HT1080 (cell line): ENCODE measurements around the genes SREBF1, MIEF2 and TOP3A.

GRCh38 chr17:17836457-17837277 is at the start of gene SREBF1:
TSS of gene SREBF1 (minus strand) at chr17:17836986.
RAMPAGE:
- cytosol, long total RNA = no peak
- long total RNA = no peak
- nucleus, long total RNA = no peak

DNA sequence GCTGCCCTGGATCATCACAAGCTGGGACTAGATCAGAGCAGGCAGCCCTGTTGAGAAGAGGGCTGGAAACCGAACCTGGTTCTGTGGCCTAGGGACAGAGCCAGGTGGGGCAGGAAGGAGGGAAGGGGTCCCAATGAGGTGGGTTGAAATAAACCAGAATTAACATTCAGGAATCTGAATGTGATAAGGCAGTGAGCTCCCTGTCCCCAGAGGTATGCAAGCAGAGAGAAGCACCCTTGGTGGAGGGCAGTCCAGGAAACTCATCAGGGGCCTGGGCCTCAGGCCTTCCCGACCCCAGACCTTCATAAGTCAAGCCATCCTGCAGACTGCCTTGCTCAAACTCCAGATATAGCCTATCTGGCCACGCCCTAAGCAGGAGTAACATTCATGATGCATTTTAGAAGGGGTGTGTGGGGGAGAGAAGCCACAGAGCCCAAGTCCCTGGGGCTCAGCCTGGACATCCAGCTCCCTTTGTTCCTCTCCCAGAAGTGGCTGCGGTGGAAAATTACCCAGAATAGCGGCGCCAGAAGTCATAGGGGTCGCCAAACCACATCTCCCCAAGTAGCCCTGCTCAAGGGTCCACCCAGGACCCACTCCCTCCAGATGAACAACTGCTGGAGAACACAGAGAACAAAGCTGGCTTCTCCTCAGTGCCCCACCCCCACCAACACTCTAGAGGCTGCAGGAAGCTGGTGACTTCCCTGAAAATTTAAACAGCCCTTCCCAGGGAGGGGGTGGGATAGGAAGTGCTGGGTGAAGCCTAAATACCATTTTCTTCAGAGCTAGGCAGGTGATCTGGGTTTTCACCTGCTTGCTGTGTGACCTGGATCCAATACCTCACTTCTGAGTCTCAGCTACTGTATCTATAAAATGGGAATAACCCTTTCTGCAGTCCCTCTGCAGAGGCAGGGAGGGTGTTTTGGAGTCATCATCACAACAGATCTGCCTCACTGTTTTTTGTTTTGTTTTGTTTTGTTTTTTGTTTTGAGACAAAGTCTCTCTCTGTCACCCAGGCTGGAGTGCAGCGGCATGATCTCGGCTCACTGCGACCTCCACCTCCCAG is 1.4 kb upstream of the SREBF1 start:
RAMPAGE:
- cytosol, long total RNA = no peak
- long total RNA = no peak
- nucleus, long total RNA = no peak

GRCh38 chr17:17943603-17944284 is 28.5 kb downstream of the TOM1L2 start:
RAMPAGE:
- cytosol, long total RNA = no peak
- long total RNA = no peak
- nucleus, long total RNA = no peak

GRCh38 chr17:17971241-17972173 is 693 bp downstream of the TOM1L2 start:
RAMPAGE:
- cytosol, long total RNA = no peak
- long total RNA = no peak
- nucleus, long total RNA = no peak

DNA sequence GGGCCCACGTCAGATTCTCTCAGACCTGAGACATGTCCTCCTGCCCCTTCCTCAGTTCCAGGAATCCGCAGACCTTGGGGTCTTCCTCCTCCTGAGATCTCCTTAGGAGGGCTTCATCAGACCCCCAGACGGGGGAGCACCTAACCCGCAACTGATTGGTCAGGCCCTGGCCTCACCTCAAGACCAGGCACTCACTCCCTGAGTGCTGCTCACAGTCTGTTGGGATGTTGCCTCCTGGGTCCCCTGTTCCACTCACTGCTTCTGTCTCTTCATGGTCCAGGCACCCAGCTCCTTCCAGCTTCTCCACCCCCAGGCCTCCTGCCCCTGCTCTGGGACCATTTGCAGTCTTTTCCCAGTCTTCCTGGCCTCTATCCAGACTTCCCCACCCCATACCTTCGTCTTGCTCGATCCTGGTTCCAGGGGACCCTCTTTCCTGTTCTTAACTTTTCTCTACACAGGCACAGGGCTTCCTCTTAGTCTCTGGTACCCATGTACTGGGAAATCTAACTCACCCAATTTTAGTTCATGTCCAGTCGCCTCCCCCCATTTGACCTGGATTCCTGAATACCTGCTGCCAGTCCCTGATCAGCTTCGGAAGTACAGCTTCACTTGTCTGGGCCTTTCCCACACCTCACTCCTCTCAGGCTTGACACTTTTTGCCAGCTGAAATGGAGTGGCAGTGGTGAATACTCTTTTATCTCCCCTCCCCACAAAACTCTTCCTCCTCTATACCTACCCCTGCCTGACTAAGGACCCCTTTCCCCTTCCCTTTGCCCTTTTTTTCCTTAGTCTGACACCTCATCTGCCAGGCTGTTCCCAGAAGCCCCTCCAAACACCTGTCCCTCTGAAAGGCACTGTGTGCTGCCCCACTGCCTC is 1.4 kb downstream of the GID4 start:
RAMPAGE:
- cytosol, long total RNA = no peak
- long total RNA = no peak
- nucleus, long total RNA = no peak

RAMPAGE:
- cytosol, long total RNA = no peak
- long total RNA = no peak
- nucleus, long total RNA = no peak
These were observed 1.2 kb upstream of the ALKBH5 start for GRCh38 chr17:18182508-18182704.

DNA sequence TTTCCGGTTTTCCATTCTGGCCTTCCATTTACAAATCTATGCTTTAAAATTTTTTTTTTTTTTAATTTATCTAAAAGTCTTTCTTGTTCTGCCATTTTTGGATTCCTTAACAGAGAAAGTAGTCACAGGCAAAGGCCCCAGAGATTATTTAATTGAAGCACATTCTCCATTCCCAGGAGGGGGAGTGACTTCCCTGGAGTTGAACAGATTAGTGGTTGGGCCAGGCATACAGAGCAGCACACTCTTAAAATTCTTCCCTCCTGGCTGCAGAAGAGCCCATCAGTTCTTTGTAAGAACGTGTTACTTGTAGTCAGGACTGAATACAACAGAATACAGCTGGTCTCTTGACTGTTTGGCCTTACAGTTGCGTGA is 1.7 kb downstream of the ALKBH5 start:
RAMPAGE:
- cytosol, long total RNA = no peak
- long total RNA = no peak
- nucleus, long total RNA = no peak

DNA sequence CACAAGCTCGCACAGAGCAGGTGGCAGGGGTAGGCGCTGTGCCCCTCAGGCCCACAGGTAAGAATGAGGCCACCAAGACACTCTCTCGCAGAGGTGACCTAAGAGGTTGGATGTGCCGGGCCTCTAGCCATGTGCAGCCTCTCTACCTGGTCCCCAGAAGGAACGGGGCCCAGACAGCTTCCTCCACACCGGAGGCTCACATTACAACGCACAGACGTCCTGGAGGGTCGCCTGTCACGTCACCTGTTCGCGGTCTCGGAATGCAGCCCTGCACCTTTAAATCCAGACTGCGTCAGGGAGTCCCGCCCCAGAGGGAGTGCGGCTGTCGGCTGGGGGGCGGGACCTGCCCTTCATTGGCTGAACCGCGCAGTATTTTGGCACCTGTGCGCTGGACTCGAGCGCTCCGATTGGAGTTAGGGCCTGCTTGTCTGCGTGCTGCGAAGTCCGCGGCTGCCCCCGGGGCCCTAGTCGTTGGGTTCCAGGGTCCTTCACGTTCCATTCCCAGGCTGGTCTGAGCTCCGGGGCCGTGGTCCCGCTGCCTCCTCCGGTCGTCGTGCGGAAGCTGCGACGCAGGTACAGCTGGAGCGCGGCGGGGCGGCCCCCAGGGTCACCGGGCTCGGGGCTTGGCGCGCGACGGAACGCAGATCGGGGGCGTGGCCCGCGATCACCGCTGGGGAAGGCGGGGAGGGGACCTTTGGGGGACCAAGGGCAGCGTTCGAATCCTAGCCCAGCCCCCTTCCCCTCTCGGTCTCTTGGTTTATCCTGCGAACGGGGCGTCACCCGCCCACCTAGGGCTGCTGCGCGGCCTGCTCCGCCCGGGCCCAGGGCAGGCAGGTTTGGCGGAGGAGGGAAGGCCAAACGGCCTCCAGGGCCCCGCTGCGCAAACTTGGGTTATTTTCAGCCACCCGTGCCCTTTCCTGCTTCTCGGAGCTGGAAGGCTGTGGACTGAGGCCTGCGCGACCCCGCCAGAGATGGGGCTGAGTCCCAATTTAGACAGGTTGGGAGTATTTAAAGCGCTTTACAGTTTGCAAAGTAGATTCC is at the start of gene MIEF2:
Gene MIEF2 (plus strand): TSS at position 498 of the 1,041 bp plus-strand sequence.
RAMPAGE:
- cytosol, long total RNA = no peak
- long total RNA = no peak
- nucleus, long total RNA = no peak

DNA sequence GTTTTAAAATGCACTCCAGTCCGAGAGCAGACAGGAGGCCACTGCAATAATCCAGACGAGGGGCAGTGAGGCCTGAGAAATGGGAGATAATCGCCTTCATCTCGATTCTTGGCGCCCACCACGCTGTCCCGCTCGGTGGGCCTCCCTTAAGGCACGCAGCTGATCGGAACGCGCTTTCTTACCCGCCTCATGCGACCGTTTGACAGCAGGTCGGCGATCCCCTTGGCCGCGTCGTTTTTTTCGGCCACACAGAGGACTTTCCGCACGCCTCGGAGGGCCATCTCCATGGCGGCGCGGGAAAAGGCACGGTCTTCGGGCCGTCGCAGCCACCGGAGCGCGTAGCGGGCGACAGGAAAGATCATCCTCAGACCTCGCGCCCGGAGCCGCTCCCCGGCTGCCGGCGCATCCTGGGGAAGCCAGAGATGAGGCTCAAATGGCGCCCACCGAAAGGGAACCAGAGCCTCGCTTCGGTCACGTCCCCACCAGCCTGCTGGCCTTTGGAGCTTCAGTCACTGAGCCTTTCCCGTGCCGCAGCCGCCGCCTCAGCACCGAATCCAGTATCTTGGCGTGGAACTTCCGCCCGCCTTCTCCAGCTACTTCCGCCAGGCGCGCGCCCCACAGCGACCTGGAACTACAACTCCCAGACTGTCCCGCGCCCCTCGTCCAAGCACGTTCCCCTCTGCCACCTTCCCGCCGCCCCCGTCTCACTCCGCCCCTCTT is at the start of gene TOP3A:
Gene TOP3A (minus strand): TSS at position 578 of the 720 bp plus-strand sequence.
RAMPAGE:
- cytosol, long total RNA = start-site peak on the minus strand centred at position 555 of the sequence, 39 bp wide, 38 and 109 reads in 2 replicates
- long total RNA = start-site peak on the minus strand centred at position 529 of the sequence, 28 bp wide, 47 reads
- nucleus, long total RNA = no peak

DNA sequence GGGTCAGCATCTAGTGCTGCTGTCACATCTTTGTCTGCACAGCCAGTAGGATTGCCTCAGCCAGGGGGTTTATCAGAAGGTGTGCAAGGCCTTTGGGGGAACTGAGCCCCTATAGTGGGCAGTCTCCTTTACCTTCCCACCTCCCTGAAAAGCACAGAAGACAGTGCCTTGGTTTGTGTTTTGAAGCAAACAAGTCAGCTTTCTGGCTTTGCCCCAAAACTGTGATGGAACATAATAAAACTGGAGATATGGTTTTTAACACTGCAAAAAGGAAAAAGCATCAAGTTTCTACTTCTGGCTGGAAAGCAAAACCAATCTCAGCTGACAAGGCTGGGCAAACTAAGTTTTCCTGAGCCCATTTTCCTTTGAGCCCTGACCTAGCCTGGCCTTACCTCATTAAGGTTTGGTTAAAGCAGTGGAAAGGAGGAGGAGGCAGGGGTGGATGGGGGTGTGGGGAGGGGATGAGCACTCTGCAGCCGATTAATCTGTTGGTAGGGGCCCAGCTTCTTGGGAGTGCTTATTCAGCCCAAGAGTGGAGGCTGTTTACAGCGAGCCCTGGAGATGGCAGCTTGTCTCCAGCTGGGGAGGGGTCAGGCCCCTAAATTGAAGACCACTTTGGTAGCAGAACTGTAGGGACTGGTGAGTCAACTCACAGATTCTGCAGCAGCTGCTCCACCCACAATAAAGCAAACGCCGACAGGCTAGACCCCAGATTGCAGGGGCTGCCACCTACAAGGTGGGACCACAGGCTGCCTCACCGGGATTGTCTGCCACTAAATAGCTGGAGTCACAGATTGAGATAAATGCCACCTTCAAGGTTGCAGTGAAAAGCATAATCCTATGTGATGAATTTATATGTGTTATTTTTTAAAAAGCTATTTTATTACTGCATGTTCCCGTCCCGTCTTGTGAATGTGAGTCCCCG is 12.0 kb downstream of the SMCR8 start:
RAMPAGE:
- cytosol, long total RNA = no peak
- long total RNA = no peak
- nucleus, long total RNA = no peak

DNA sequence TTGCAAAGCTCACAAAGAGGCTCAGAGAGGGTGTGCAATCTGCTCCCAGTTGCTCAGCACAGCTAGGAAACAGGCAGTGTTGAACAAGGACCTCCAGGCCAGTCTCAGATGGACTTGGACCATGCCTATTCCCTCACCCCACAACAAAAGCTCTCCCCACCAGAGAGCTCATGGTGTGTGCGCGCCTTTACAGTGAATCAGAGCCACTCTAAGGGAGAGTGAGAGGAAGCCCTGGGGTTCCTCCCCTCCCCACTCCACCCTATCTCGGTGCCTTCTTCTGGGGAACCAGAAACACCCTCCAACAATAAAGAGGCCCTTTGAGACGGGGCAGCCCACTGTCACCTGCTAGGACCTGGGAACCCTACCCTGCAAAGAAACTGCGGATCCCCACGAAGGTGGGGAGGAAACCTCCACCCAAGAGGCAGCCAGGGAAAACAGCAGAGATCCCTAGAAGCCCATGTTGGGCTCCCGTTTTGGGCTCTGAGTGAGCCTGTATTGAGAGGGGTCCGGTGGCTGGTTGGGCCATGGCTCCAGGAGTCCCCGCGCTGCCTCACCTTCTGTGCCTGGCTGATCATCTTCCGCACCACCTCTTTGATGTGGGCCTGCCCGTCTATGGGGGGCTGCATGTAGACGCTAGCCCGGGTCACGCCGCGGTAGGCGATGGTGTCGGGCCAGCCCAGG is 1.5 kb downstream of the FAM83G start:
RAMPAGE:
- cytosol, long total RNA = no peak
- long total RNA = no peak
- nucleus, long total RNA = no peak

RAMPAGE:
- cytosol, long total RNA = no peak
- long total RNA = start-site peak on the minus strand at chr17:19064130-19064136, 18 reads
- nucleus, long total RNA = no peak
These were observed 16.8 kb upstream of the GRAP start for GRCh38 chr17:19063321-19064277.

DNA sequence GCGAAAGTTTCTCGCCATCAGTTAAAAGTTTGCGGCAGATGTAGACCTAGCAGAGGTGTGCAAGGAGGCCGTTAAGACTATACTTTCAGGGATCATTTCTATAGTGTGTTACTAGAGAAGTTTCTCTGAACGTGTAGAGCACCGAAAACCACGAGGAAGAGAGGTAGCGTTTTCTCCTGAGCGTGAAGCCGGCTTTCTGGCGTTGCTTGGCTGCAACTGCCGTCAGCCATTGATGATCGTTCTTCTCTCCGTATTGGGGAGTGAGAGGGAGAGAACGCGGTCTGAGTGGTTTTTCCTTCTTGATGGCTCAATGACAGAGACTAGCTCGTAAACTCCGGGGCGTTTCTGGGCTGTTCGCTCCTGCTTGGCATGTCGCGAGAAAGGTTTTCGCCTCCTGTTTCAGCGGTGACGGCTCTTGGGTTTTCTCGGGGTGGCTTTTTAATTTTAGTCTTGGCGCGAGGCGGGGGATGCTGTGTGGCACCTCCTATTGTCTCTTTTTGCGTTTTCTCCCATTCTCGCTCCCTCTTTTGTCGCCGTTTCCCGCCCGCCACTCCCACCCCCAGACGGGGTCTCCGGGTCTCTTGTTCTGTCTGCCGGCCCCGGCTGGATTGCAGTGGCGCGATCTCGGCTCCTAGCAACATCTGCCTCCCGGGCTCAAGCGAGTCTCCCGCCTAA is 49.1 kb upstream of the EPN2 start:
RAMPAGE:
- cytosol, long total RNA = no peak
- long total RNA = start-site peak on the plus strand centred at position 77 of the sequence, 7 bp wide, 16 reads
- nucleus, long total RNA = no peak

RAMPAGE:
- cytosol, long total RNA = no peak
- long total RNA = no peak
- nucleus, long total RNA = no peak
These were observed 13.7 kb downstream of the EPN2 start for GRCh38 chr17:19250784-19251390.

DNA sequence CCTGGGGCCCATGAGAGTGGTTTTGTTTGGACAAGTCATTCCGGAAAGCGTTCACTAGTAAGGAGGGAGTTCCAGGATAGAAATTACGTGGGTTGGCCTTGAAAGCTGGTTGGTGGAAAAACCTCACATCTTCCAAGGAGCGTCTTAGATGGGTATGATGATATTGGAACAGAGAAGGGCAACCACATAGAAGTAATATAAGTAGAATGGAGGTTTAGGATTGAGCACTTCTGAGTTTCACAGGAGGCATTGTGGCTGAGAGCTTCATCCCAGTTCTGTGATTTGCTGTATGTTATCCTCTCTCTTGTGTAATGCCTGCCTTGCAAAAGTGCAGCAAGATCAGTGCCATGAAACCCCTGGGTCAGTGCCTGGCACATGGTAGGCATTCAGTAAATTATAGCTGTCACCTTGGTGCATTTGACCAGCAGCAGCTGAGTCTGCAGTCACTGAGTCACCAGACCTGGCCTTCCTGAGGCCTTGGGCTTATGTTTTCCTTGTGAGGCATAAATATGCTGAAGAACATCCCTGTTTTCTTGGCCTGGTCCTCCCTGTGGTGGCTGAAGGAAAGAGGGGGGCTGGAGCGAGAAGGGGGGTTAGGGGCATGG is 26.3 kb downstream of the EPN2 start:
RAMPAGE:
- cytosol, long total RNA = no peak
- long total RNA = no peak
- nucleus, long total RNA = no peak

DNA sequence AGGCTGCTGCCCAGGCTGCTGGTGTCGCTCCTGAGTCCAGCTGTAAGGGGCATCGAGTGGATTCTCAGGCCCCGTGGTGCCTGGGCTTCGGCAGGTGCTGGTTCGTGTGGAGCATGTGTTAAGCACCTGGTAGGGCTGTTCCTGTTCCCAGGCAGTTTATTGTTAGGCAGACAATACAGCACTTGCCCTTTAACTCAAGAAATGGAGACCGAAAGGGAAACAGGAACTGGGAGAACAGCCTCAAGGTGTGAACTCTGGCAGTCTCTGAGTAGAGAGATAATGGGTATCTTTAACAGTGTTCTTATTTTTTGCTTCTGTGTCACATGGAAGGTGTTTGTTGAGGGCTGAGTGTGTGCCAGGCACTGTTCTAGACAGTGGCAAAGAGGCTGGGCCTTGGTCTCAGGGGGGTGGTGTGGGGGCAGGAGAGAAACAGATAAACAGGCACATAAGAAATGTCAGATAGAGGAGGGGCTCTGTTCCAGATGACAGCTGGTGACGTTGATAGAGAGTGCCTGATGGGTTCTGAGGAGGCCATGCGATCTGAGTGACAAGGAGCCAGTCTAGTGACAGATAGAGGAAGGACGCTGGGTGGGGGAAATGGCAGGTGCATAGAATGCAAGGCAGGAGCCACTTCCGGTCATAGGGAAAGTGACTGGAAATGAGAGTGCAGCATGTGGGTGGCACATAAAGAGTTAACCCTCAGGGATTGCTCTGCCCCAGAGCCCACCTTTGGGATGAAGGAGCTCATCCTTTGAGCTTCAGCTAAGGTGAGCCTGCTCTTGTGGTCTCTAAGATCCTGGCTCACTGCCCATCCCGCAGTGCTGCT is 33.8 kb downstream of the EPN2 start:
RAMPAGE:
- cytosol, long total RNA = no peak
- long total RNA = no peak
- nucleus, long total RNA = no peak

RAMPAGE:
- cytosol, long total RNA = no peak
- long total RNA = no peak
- nucleus, long total RNA = no peak
These were observed 46.0 kb downstream of the EPN2 start for GRCh38 chr17:19282962-19283719.

DNA sequence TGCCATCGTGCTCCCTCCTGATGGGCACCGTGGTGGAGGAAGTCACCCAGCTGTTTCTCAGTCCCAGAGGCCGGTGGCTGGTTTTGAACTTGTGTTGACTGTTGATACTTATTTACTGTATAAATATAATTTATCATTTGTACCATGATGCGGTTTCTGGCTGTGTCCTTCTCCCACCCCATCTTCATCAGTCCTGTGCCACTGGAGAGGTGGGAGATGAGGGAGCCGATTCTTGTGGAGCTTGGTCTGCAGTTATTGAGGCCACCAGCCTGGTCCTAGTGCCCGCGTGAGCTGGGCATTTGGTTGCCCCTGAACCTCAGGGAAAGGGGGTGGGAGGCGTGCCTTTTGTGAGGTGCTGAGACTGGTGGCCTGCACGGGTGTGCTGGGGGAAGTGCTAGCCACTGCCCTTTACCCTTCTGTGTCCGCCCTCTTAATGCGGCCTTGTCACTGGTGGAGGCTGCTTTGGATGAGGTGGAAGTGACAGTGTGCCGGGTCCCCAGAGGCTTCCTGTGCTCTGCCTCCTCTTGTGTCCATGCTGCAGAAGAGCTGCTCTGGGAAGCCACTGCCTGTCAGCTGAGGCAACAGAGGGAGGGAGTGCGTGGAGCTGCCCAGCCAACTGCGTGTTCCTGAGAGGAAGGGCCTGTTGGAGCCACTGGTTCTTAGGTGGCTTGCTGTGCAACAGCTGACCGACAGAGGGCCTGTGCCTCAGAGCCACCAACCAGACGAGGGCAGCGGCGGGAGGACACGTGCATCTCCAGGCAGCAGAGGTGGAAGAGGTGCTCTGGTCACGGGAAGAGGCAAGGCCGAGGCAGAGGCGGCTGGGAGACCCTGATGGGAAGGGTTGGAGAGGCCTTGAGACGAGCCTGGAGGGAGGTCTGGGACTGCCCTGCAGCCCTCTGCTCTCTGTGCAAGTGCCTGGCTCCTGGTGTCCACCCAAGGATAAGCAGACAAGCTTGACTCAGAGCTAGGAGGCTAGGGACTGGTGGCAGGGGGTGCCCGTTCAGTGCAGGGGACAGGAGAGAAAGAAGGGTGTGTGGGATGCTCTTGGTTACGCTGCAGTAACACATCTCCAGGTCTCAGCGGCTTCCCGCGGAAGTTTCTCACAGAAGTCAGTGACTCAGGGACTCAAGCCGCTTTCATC is 25.6 kb downstream of the B9D1 start:
RAMPAGE:
- cytosol, long total RNA = no peak
- long total RNA = no peak
- nucleus, long total RNA = no peak

DNA sequence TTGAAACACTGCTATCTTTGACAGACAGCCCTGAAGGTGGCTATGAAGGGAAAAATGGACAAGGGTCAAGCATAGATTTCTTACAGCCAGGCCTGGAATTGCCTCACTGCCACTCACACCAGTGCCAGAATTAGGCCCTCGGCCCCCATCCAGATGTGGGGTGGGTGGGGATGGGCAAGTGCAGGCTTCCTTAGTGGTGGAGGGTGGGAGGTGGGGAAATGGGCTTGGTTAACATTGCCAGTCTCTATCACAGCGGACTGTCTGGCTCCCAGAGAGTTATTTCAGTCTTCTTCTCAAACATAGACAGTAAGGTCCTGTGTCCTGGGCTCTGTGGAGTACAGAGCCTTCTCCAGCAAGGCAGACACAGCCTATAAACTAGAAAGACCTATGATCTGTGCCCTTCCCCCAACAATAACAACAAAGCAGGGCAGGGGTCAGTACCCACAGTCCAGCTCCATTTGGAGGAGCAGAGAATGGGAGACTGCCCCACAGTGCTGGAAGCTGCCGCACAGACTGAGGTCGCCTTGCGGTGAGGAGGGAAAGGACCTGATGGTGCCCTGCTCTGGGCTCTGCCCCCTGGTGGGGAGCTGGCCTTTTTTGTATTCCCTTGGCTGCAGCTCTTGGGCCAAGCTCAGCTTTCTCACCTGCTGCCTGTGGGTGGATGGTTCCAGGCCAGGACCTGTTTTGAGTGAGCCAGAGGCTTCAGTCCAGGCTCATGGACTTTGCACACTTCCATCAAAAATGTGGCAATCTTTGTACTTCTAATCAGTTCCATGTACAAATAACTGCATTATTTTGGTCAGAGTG is 24.6 kb downstream of the B9D1 start:
RAMPAGE:
- cytosol, long total RNA = no peak
- long total RNA = no peak
- nucleus, long total RNA = no peak

RAMPAGE:
- cytosol, long total RNA = no peak
- long total RNA = no peak
- nucleus, long total RNA = no peak
These were observed 36.2 kb downstream of the RNF112 start for GRCh38 chr17:19446995-19447788.